Transverse colon (tissue), 4 donors: ENCODE data around the genes ZNF460, ZNF772, ZNF587B, ZNF587, ZNF274 and A1BG.

DNA sequence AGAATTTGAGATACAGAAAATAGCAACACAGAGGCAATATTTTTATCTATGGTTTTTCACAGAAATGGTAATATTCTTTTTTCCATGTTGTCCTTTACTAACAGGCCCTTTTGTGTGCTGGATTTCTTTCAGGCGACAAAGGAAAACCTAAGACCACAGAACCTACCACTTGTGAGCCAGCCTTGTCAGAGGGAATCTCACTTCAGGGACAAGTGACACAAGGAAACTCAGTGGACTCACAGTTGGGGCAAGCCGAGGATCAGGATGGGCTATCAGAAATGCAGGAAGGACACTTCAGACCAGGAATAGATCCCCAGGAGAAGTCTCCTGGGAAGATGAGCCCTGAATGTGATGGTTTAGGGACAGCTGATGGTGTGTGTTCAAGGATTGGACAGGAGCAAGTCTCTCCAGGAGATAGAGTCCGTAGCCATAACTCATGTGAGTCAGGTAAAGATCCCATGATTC, 19.6 kb upstream of the AURKC start:
- PRO-cap: no peak
- RAMPAGE, long total RNA, 4 experiments: start-site peak on the plus strand in 1 of 4 experiments, centred at position 101 of the sequence, 6 reads per replicate

GRCh38 chr19:57241168-57241598, 751 bp downstream of the ZNF805 start:
- PRO-cap: no peak
- RAMPAGE, long total RNA, 4 experiments: no peak in any of the 4 experiments

DNA sequence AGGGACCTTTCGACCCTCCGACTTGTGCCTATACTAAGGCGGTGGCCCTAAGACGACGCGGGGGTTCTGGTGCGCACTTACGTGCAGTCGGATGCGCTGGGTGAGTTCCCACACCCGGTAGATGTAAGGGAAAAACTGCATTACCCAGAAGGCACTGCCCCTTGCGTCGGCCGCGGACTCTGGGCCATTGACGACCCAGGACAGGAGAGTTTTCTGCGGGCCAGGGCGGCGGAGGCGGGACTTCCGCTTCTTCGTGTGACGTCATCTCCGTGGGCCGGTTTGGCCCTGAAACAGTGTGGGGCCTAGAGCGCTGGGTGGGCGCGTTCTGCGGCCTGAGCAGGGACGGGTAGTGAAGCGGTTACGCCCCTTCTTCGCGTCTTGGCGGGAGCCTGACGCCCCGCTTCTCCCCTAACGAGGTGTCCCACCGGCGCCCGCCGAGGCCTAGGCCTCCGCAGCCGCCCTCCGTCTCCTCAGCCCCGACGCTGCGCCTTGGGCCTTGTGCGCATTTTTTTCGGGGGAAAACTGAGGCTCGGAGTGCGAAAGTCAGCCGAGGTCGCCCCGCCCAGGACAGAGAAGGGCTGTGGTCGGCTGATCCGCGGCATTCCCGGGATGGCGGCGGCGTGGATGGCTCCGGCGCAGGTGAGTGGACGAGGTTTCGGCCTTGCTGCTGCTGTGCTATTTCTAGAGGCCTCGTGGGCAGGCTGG, at the start of gene ZNF460:
TSS of gene ZNF460 (plus strand) at position 288 of the 705 bp plus-strand sequence.
- PRO-cap: bidirectional peak, plus-strand start at position 270 of the sequence, minus-strand start at position 171 of the sequence; bidirectional peak, plus-strand start at position 601 of the sequence, minus-strand start at position 510 of the sequence
- RAMPAGE, long total RNA, 4 experiments: start-site peak on the plus strand in 4 of 4 experiments, centred at positions 276 to 300 of the sequence, 85 to 317 reads per replicate; start-site peak on the minus strand in 1 of 4 experiments, centred at position 122 of the sequence, 51 reads per replicate

DNA sequence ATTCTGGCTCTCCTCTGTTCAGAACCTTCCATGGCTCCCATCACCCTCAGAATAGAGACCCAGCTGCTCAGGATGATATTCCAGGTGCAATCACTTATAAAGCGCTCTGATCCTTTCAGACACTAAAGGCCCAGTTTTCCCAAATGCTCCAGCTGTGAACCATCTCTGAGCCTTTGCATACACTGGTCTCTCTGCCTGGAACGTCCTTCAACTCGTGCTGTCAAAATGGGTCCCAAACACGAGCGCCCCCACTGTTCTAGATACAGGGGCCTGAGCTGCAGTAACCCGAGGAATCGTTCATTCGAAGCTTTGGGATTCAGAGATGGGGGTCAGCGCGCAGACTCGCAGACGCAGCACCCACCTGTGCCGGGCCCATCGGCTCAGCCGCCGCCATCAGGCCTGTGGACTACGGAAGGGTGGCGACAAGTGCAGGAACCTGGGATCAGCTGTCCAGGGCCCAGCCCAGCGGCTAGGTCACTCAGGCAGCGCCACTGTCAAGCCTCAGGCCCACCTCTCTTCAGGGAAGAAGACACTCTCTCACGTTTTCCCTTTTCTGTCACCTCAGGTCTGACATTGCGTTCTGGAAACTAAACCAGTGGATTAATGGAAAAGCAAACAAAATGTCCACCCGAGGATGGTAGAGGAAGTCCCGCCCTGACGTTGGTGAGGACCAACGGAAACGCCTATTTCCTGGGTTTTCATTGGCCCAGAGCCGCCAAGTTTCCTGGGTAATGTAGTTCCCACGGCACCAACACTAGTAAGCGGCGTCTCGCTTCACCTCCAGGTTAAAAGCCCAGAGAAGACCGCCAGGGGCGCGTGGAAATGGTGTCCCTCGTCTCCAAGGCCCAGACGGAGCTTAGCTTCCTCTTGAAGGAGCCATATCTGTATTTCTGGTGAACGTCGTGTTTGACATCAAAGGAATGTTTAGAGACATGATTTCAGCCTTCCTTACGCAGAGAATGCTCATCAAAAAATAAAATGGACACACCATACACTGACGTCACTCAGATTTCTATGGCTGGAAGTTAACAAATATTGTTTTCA, at the start of gene ZNF772:
TSS of gene ZNF772 (minus strand) at position 651 of the 1,044 bp plus-strand sequence.
- PRO-cap: bidirectional peak, plus-strand start at position 788 of the sequence, minus-strand start at position 653 of the sequence
- RAMPAGE, long total RNA, 4 experiments: start-site peak on the minus strand in 4 of 4 experiments, centred at positions 624 to 643 of the sequence, 9 to 21 reads per replicate

GRCh38 chr19:57560214-57560742, 615 bp upstream of the ZNF550 start:
- PRO-cap: no peak
- RAMPAGE, long total RNA, 4 experiments: no peak in any of the 4 experiments

DNA sequence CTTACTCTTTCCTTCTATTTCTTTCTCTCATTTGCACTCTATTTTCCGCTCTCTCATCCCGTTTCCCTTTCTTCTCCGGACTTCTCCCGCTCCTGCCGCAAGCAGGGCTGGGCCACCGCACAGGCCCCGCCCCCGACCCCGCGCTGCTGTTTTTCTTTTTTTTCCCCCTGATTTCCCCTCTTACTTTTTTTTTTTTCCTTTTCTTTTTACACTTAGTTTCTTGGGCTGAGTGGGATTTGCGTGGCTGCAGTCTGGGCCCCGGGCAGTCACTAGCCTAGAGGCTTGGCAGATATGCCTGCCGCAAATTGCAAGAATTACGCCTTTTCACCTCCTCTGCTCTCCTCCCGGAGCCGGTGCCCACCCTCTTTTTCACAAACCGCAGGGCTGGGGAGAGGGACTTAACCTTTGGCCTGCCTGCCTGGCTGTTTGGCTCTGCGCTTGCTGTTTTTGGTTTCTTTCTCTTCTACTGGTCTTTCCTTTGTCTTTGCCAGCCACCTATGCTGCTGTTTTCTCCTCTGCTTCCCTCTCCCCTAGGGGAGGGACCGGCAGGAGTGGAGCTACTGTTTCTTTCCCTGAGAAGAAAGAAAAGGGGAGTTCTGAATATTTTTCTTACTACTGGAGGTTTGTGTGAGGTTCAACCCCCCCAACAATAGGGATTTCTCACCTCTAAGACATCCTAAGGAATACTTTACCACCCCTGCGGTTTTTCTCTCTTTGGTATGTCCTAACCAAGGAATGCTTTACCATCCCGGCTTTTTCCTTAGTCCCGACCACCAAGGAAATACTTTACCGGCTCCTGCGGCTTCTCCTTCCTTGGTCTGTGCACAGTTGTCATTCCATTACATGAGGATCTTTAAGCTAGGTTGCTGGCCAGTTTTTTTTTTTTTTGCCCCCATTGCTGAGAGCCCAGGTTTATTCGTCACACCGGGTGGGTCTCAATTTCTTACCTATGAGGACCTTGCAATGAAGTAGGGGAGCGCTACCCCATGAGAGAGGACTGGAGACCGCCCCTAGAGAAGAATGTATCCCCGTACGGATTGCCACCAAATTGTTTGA, 10.9 kb downstream of the ZNF552 start:
- PRO-cap: bidirectional peak, plus-strand start at position 533 of the sequence, minus-strand start at position 532 of the sequence
- RAMPAGE, long total RNA, 4 experiments: start-site peak on the minus strand in 1 of 4 experiments, centred at position 509 of the sequence, 22 reads per replicate

DNA sequence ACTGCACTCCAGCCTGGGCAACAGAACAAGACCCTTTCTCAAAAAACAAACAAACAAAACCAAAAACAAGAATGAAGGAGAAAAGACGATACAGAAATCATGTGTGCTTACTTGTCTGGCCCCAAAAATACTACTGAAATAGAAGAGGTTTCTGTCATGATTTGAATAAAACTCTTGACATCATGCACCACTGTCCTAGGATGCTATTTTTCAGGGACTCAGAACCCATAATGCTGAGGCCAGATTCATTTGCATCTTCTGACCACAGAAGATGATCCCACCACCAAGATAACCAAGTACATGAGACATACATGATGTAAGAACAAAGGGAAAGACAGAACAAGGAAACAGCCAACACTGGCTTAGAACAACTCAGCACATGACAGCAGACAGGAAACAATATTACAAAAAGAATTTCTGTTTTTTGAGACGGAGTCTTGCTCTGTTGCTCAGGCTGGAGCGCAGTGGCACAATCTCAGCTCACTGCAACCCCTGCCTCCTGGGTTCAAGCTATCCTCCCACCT, 2.5 kb downstream of the ZNF552 start:
- PRO-cap: no peak
- RAMPAGE, long total RNA, 4 experiments: no peak in any of the 4 experiments

DNA sequence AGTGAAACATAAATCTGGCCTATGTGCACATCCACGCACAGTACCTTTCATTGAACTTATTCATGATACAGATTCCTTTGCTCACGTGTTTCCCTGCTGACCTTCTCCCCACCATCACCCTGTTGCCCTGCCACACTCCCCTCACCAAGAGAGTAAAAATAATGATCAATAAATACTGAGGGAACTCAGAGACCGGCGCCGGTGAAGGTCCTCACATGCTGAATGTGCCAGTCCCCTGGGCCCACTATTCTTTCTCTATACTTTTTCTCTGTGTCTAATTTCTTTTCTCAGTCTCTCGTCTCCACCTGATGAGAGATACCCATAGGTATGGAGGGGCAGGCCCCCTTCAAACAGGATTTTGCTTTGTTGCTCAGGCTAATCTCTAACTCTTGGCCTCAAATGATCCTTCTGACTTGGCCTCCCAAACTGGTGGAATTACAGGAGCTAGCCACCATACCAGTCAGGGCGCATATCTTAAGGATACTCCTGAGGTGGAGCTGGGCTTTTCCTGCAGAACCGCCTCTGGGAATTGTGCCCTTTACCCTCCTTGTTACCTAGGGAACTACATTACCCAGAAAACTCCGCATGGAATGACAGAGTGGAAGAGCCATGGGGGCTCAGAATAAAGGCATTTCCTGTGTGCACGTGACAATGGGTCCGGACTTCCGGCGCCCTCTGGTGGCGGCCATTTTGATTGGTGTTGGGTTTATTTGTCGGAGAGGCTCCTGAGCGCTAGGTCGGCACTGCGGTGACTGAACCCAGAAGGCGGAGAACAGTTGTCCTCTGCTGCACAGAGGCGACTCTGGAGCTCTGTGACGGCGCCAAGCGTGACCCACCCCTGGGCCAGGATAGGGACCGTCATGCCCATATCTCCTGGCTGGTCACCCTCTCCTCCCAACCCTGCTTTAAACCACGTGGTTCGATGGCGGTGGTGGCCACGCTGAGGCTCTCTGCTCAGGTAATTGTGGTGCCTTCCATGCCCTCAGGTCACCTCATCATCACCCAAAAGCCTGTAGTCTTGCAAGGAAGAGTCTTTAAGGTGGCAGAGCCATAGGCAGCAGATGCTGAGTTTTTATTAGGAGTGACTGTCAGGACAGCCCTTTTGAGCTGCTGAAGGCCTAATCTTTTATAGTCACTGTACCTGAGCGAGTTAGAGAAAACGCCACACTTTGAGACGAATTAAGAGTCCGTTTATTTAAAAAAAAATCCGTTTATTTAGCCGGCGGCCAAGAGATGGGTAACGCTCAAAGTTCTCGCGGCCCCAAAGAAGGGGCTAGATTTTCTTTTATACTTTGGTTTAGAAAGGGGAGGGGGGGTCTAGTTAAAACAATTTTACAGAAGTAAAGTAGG, at the start of gene ZNF587B:
TSS of gene ZNF587B (plus strand) at position 693 of the 1,350 bp plus-strand sequence.
- PRO-cap: unidirectional peak, plus-strand start at position 710 of the sequence
- RAMPAGE, long total RNA, 4 experiments: no peak in any of the 4 experiments

GRCh38 chr19:57849517-57850536, at the start of gene ZNF587:
ZNF587 (plus strand) TSS chr19:57849859.
- PRO-cap: unidirectional peak, plus-strand start at chr19:57849835
- RAMPAGE, long total RNA, 4 experiments: start-site peak on the plus strand in 3 of 4 experiments, at chr19:57849835-57849918 at its widest, 126 to 355 reads per replicate

GRCh38 chr19:57915526-57916201, 728 bp downstream of the ZNF417 start:
- PRO-cap: no peak
- RAMPAGE, long total RNA, 4 experiments: start-site peak on the minus strand in 1 of 4 experiments, at chr19:57915271-57916007 at its widest, 12 reads per replicate

- PRO-cap: no peak
- RAMPAGE, long total RNA, 4 experiments: no peak in any of the 4 experiments
These were observed 1.9 kb upstream of the ZNF606 start for GRCh38 chr19:58004456-58004933.

DNA sequence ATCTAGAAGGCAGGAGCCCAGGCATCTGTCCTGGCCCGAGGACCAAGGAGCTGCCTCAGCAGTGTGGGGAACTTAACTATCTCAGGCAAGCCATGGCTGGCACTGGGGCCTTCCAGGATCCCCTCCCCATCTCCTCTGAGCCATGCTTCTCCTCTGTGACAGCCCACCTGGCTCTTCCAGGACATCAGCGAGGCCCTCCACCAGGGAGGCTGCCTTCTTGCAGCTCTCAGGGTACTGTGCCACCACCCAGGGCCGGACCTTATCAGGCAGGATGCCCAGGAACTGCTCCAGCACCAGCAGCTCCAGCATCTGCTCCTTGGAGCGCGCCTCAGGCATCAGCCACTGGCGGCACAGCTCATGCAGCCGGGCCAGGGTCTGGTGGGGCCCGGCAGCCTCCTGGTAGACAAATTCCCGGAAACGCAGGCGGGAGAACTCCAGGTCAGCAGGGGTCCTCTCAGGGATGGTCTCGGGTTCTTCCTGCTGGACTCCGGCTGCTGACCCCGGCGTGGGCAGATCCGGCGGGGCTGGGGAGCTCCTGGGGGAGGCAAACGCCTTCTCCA, 8.3 kb downstream of the ZSCAN18 start:
- PRO-cap: no peak
- RAMPAGE, long total RNA, 4 experiments: start-site peak on the minus strand in 1 of 4 experiments, centred at position 296 of the sequence, 6 reads per replicate

GRCh38 chr19:58182505-58183549, at the start of gene ZNF274:
ZNF274 (plus strand) TSS chr19:58183061.
- PRO-cap: bidirectional peak, plus-strand start at chr19:58183069, minus-strand start at chr19:58182798; bidirectional peak, plus-strand start at chr19:58183424, minus-strand start at chr19:58183296
- RAMPAGE, long total RNA, 4 experiments: start-site peak on the plus strand in 2 of 4 experiments, at chr19:58183381-58183424 at its widest, 15 to 67 reads per replicate; start-site peak on the minus strand in 1 of 4 experiments, at chr19:58183295-58183313 at its widest, 7 reads per replicate

- PRO-cap: no peak
- RAMPAGE, long total RNA, 4 experiments: no peak in any of the 4 experiments
These were observed at the start of gene A1BG for GRCh38 chr19:58352924-58354167. A1BG (minus strand) TSS chr19:58353492.

GRCh38 chr19:58509803-58510494, 1.8 kb downstream of the SLC27A5 start:
- PRO-cap: no peak
- RAMPAGE, long total RNA, 4 experiments: no peak in any of the 4 experiments

GRCh38 chr19:58516959-58517338, 2.7 kb downstream of the ZBTB45 start:
- PRO-cap: no peak
- RAMPAGE, long total RNA, 4 experiments: no peak in any of the 4 experiments

GRCh38 chr19:58518623-58519449, 774 bp downstream of the ZBTB45 start:
- PRO-cap: no peak
- RAMPAGE, long total RNA, 4 experiments: no peak in any of the 4 experiments

DNA sequence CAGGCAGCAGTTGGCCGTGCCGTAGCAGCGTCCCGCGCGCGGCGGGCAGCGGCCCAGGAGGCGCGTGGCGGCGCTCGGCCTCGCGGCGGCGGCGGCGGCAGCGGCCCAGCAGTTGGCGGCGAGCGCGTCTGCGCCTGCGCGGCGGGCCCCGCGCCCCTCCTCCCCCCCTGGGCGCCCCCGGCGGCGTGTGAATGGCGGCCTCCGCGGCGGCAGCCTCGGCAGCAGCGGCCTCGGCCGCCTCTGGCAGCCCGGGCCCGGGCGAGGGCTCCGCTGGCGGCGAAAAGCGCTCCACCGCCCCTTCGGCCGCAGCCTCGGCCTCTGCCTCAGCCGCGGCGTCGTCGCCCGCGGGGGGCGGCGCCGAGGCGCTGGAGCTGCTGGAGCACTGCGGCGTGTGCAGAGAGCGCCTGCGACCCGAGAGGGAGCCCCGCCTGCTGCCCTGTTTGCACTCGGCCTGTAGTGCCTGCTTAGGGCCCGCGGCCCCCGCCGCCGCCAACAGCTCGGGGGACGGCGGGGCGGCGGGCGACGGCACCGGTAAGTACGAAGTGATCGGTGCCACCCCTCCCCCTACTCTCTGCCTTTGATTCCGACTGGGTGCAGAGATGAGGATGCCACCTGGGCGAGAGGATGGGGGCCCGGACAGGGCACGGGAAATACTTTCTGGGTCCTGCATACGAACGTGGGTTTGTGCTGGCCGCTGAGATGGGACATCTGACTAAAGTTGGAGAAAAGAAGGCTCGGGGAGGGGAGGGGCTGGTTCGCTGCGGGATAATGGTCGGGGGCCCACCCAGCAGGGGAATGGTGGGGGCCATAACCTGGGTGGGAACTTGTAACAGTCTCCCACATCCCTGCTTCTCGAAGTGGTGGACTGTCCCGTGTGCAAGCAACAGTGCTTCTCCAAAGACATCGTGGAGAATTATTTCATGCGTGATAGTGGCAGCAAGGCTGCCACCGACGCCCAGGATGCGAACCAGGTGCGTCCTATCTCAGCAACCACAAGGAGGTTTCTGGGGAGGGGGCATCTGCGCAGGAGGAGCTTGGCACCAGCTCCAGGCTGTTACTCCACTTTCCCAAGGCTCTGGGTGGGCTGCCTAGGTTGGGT, 1.1 kb downstream of the TRIM28 start:
- PRO-cap: no peak
- RAMPAGE, long total RNA, 4 experiments: no peak in any of the 4 experiments

DNA sequence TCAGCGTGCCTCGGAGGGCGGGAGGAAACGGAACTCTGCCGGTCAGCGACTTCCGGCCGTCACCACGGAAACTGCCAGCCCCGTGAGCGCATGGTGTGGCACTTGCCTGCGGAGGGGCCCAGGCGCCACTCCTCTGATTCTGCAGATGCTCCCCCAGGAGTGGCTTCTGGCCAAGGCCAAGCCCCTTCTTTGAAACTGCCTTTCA, 1.1 kb upstream of the UBE2M start:
- PRO-cap: bidirectional peak, plus-strand start at position 69 of the sequence, minus-strand start outside the sequence
- RAMPAGE, long total RNA, 4 experiments: no peak in any of the 4 experiments

DNA sequence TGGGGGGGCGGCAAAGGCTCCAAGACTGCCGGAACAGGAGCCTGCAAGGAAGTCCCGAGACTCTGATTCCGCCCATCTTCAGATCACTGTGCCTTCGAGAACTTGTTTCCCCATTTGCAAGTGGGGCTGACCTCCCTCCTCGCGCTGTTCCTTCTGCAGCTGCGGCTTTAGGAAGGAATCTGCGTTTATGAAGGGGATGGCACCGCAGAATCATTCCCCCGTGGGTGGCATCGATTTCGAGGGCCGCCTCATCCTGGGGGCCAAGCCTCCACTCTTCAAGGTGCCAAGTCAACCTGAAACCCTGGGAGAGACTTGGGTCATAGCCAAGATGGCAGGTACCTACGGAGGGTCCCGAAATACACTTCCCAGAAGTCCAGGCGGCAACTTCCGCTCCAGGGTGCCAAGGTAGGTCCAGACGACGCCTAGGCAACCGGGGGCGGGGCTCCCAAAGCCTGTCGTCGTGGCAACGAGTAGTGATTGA, 676 bp downstream of the MZF1 start:
- PRO-cap: no peak
- RAMPAGE, long total RNA, 4 experiments: start-site peak on the minus strand in 1 of 4 experiments, centred at position 463 of the sequence, 10 reads per replicate